Sciatic nerve (tissue), 1 donor: ENCODE measurements around the genes ALG13 and AMOT.

DNA sequence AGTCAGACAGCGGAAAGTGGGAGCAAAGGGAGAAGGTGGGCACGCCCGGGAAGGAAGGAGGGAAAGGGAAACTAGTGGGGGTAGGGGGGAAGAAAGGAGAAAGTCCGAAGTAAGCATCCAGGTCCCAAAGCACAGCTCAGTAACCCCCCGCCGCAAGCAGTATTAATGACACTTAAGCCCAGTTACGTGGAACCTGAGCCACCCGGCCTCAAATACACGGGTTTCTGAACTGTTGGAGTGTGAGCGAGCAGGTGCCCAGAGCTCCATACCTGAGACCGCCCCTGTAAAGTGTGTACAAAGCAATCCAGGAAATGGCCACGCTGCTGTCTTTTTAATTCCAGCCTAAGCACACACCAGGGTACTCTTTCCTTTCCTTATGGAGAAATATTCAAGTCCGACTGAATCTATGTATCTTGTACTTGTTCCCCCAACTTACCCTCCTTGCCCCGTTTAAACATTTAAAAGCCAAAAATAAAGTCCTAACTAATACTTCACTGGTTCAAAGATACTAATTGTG lies 587 bp upstream of the AMMECR1 start:
- PRO-cap = no peak

- PRO-cap = unidirectional peak, minus-strand start at chrX:110786628
These were observed 9.2 kb downstream of the CHRDL1 start for GRCh38 chrX:110786404-110786762.

- PRO-cap = no peak
These were observed 1.6 kb downstream of the CHRDL1 start for GRCh38 chrX:110794056-110794378.

GRCh38 chrX:111680657-111681450 lies at the start of gene ALG13:
Gene ALG13 (plus strand): TSS chrX:111681170.
- PRO-cap = bidirectional peak, plus-strand start at chrX:111681192, minus-strand start at chrX:111681116

DNA sequence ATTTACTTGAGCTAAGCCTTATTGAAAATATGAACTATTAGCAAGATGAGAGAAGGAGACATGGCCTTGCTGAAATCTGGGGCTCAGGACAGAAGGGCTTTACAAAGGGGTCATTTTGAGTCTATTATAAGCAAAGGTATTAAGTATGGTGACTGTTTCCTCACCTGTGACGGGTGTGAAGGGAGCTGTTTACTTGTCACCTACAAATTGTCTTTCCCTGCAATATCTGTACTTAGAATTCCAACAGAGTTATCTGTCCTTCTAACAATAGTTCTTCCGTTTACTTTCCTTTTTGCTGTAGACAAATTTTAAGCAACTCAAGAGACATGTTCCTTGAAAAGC lies 234.8 kb downstream of the LHFPL1 start:
- PRO-cap = no peak

DNA sequence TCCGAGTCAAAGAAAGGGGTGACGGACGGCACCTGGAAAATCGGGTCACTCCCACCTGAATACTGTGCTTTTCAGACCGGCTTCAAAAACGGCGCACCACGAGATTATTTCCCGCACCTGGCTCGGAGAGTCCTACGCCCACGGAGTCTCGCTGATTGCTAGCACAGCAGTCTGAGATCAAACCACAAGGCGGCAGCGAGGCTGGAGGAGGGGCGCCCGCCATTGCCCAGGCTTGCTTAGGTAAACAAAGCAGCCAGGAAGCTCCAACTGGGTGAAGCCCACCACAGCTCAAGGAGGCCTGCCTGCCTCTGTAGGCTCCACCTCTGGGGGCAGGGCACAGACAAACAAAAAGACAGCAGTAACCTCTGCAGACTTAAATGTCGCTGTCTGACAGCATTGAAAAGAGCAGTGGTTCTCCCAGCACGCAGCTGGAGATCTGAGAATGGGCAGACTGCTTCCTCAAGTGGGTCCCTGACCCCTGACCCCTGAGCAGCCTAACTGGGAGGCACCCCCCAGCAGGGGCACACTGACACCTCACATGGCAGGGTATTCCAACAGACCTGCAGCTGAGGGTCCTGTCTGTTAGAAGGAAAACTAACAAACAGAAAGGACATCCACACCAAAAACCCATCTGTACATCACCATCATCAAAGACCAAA lies 39.2 kb upstream of the LHFPL1 start:
- PRO-cap = no peak

DNA sequence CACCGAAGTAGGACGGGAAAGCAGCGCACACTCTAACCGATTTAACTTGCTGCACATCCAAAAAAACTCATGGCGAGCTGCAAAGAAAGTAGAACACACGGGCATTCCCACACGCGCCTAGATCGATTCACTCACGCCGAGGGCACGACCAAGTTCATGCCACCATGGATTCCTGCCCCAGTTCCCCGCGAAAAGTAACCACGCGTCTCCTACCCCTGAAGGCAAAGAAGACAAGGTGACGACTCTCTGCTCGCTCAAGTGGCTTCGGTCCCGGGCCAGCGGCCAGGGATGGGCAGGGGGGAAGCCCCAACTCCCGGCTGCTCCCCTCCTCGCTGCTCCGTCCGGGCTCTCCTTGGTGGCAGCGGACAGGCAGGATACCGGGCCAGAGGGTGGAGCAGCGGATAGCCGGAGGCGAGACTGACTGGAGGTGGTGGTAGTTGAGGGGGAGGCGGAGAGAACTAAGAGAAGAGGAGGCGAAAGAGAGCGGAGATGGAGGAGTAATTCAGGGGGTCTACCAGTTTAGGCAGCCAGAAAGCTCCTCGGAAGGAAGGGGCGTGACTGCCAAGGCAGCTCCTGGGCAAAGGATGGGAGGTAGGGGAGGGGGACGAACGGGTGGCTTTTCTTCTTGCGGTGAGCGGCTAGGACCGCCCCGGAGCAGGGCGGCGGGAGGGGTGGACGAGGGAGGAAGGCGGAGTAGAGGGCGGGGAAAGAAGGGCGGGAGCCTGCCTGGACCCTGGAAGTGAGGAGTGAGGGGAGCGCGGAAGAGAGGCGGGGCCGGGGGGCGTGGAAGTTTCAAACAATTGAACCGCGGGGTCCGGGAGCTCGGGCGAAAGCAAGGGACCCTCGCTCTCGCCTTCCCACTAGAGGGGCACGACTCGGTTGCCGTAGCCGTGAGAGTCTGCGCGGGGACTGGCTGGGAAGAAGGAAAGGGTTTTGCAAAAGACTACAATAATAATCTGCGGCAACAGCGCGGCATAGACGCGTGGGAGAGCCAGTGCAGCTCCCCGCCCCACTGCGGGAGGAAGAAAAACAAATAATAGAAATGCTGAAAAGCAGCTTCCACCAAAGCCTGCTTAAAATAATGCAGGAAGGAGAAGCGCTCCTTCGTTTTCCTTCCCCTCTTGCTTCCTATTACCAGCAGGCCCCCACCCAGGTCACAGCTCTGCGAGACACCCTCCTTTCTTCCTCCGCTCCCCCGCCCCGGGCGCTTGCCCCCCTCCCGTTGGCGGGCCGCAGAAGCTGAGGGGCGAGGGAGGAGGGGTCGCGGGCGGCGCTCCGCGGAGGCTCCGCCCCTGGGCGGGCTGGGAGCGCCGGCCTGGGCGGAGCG lies at the start of gene AMOT:
Gene AMOT (minus strand): TSS at position 593 of the 1,327 bp plus-strand sequence.
- PRO-cap = bidirectional peak, plus-strand start at position 803 of the sequence, minus-strand start at position 642 of the sequence; bidirectional peak, plus-strand start outside the sequence, minus-strand start at position 1,206 of the sequence

- PRO-cap = no peak
These were observed 142.4 kb downstream of the HTR2C start for GRCh38 chrX:114726389-114726592.

DNA sequence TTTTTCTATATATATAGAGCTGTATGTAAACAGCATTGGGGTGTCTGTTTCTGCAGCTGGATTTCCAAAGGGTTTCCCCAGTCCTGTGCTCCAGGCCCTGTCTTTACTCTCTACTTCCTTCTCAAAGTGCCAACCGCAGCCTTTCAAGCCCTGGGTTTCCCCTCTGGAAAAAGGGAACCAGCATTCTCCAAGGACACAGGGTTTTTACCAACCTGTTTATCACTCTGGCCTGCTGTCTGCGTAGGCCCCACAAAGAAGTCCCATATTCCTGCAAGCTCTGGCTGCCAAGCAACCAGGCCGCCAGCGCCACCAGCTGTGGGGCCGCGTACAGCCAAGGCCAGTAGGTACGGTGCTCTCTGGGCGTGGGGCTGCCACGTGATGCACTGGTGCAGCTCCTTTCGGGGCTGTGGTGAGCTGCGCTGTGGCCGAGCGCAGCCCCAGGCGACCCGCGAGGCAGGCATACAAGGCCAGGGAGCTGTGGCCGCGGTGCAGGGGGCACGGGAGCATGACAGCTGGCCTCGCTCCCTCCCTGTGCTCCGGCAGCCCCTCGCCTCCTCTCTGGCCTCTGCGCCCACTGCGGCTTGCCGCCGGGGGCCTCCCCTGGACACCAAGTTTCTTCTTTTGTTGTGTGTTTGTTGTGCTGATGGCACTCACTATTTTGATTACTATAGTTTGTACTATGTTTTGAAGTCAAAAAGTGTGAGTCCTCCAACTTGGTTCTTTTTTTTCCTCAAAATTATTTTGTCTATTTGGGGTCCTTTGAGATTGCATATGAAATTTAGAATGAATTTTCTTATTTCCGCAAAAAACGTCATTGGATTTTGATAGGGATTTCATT lies 22.2 kb downstream of the LUZP4 start:
- PRO-cap = no peak

DNA sequence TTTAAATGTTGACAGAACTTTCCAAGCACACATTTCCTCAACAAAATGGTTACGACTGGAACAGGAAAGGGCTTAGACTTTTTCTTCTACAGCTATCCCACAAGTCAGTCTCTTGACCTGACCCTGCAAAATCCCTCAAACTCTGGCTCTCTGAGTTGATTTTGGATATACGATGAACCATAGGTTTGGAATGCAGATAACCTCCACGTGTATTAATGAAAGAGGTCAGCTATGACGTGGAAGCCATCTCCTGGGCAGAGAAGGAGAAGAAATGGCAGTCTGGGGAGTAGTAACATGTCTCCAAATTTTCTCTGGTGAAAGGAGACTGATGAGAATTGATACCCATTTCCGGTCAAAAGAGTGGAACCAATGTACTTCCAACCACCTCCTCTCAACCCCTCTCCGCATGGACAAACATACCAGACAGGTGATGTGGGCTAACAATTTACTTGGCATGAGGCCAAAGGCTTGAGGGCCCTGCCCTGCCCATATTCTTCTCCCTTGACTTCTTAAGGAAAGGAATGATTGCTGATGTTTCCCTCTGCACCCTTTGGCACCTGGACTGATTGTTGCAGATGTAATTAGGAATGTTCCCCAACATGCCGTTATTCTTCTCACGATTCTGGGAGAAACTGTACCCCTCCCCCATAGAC lies 697 bp upstream of the PLS3 start:
- PRO-cap = bidirectional peak, plus-strand start at position 531 of the sequence, minus-strand start at position 408 of the sequence

GRCh38 chrX:115735183-115735506 lies 174.2 kb downstream of the PLS3 start:
- PRO-cap = no peak

GRCh38 chrX:115888626-115888948 lies 282.0 kb upstream of the AGTR2 start:
- PRO-cap = no peak

- PRO-cap = no peak
These were observed 273.1 kb upstream of the AGTR2 start for GRCh38 chrX:115897162-115898111.

GRCh38 chrX:115939868-115940319 lies 230.7 kb upstream of the AGTR2 start:
- PRO-cap = no peak

DNA sequence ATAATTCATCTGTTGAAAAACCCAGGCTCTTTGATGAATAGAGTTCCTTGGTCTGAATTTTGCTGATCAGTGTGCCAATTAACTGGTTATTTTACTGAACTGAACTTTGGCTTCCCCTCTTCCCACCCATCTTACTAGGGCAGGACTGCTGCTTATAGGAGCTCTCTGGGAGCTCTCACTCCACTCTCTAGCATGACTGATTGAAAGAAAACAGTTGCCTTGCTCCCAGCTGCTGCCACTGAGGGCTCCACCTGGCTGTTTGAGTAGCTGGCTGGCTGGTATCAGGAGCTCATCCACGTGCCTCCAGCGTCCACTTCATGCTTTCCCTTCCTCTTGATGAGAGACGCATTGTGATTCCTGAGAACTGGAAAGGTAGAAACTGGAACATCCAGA lies 73.0 kb upstream of the KLHL13 start:
- PRO-cap = no peak

DNA sequence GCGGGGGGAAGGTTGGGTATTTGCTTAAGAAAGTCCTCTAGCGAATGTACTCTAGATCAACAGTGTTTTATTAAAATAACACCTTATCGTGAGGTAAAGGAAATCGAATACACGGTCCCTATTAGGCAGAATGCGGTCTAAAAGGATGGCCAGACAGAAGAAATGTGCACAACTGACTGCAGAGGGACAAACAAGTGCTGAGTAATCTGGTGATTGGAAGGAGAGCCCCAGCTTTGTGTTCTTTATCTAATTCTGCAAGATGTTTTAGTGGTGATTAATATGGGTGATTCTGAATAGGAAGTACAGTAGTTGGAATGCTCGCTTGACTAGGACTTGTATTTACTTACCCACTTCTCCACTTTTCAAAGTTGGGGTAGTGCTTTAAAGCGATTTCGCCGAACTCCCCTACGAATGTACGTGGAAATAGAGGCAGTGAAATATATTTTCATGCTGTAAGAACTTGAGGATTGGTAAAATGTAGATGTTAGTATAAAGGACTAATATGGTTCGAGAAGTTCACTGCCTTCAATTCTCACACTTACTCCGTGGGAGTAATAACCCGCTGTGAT lies 1.3 kb downstream of the WDR44 start:
- PRO-cap = no peak

GRCh38 chrX:118496769-118497199 lies 1.2 kb downstream of the DOCK11 start:
- PRO-cap = unidirectional peak, plus-strand start at chrX:118496962

DNA sequence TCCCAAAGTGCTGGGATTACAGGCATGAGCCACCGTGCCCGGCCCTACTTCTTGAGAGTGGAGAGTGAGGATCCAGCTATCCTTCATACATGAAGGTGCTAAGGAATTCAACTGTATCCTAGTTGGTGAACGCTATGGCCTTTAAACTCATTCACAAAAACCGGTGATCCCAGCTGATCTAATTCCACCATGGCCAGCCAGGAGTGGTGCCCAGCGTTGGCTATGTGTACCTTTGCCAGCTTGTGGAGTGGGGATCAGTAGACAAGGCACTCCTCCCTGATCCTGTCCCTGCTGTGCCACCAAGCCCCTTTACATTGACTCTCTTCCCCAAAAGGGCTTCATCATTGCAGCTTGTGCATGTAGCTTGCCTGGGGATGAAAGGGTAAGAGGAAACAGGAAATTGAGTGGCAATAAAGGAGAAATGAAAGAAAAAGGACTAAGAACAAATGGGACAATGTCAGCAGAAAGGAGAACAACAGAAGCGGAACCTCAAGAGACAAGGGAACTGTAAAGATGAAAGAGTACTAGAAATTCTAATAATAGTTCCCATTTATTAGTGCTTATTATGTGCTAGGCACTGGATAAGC lies 8.8 kb upstream of the IL13RA1 start:
- PRO-cap = unidirectional peak, minus-strand start at position 311 of the sequence

GRCh38 chrX:118727824-118728604 lies 608 bp downstream of the IL13RA1 start:
- PRO-cap = bidirectional peak, plus-strand start at chrX:118728143, minus-strand start at chrX:118728226

DNA sequence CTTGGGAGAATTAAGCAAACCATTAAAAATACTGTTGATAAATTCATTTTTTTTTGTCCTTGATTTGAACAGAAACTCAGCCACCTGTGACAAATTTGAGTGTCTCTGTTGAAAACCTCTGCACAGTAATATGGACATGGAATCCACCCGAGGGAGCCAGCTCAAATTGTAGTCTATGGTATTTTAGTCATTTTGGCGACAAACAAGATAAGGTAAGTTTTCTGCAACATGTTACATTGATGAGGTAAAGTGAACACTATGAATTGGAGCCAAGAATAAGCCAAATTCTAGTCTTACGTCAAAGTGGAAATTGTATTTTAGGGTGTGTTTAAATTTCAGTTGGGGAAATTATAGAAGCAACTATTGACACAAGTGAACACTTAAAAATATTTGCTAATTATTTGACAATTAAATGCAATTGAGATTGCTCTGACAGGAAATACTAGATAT lies 13.6 kb downstream of the IL13RA1 start:
- PRO-cap = no peak